ENCODE measurements around the genes DHRS3, PRAMEF25, PRAMEF8 and PRDM2.

- CAGE, long polyA plus RNA: no peak
- RRBS: no CpG with 5 or more reads among the region's 16 CpGs
Observed at GRCh38 chr1:12596439-12597101, 21.4 kb downstream of the DHRS3 start.

DNA sequence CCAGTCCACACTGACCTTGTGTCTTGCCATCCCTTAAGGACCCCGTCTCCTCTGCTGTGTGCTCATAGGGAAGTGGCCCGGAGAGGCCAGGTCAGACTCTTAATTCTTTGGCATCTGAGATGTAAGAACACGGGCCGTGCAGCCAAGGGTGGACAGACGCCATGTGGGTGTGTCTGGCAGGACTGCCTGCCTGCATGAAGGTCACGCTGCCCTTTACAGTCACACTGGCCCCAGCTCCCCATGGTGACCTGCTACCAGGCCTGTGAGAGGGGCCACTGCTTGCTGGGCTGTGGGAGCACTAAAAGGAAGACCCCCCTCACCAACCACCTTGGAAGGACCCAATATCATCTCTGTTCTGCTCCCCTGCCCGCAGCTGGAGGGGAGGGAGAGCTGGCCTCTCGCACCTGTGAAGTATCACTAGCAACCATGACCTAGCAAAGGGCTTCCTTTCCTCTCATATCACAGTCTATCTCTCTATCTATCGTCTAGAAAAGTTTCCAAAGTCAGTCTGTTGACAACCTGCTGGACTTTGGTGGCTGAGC, 17.6 kb downstream of the DHRS3 start:
- CAGE, long polyA plus RNA: no peak
- RRBS: no CpG with 5 or more reads among the region's 9 CpGs

DNA sequence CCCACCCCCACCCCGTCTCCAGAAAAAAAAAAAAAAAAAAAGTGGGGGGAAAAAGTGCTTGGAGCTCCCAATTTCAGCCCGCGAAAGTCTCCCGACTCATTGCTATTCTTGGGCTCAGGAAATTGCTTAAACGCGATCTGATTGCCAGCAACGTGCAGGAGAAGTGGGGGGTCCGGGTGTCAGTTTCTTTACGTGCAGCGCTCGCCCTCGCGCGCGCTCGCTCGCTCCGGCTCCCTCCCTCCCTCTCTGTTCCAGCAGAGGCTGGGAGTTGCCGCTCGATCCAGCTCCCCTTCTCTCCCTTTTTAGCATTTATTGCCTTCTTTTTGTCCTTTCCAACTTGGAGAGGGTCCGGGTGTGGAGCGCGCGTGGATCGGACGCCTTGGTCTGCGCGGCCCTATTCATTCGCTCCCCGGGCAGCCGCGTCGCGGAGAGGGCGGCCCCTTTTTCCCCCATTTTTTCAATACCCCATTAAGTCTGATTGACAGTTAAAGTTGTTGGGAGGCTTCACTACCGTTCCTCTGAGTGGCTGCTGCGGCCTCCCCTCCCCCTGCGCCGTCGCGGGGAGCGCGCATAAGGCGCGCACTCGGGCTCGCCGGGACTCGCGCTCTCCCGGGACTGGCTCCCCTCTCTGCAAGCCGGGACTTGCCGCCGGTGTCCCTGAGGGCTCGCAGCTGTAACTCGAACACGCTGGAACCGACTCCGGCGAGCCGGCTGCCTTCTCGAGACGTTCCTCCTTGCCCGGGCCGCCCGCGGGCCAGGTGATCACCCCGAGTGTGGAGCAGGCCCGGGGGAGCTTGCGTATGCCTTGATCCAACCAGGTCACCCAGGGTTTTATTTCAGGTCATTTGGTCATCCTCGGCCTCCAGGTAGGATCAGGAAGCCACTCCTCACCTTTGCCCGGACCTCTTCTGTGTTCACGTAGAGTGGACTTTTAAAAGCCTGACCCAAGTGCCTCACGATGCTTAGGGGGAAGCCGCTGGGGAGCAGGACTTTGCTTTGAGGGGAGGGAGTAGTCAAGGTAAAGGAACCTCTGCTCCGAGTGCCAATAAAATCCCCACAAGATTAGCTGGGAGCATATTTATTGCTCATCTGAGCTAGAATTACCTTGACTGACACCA, at the start of gene DHRS3:
Gene DHRS3 (minus strand): TSS at position 373 of the 1,118 bp plus-strand sequence.
- CAGE, long polyA plus RNA: no peak
- RRBS: 14% methylated on average over 34 of the region's 76 CpGs

DNA sequence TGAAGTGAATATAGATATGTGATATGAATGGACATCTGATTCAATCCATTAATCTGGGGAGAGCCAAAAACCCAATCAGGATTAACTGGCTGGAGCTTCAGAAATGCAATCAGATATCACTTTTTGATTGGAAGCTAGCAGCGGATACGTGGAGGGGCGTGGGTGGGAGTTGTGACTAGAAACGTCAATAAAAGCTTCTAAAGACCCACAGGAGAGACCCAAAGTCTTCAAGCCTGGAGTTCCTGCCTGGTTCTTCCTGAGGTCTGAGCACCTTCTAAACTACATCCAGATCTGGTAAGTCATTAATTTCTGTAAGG, at the start of gene PRAMEF25:
Gene PRAMEF25 (plus strand): TSS at position 161 of the 317 bp plus-strand sequence.
- CAGE, long polyA plus RNA: no peak
- RRBS: no CpG with 5 or more reads among the region's 4 CpGs

DNA sequence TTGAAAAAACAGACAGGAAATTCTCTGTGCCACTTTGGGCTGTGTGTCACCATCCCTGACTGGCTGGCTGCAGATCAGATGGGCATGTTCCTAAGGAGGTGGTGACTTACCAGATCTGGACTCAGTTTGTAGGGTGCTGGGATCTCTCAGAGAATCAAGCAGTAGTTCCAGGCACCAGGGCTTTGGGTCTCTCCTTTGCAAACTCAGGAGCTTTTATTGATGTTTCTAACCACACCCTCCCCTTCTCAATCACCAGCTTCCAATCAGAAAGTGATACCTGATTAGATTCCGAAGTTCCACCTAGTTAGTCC, at the start of gene PRAMEF8:
Gene PRAMEF8 (minus strand): TSS at position 151 of the 311 bp plus-strand sequence.
- CAGE, long polyA plus RNA: no peak
- RRBS: no CpG with 5 or more reads among the region's 1 CpG

GRCh38 chr1:13665604-13666187, 34.3 kb upstream of the PRDM2 start:
- CAGE, long polyA plus RNA: no peak
- RRBS: no CpG with 5 or more reads among the region's 11 CpGs

DNA sequence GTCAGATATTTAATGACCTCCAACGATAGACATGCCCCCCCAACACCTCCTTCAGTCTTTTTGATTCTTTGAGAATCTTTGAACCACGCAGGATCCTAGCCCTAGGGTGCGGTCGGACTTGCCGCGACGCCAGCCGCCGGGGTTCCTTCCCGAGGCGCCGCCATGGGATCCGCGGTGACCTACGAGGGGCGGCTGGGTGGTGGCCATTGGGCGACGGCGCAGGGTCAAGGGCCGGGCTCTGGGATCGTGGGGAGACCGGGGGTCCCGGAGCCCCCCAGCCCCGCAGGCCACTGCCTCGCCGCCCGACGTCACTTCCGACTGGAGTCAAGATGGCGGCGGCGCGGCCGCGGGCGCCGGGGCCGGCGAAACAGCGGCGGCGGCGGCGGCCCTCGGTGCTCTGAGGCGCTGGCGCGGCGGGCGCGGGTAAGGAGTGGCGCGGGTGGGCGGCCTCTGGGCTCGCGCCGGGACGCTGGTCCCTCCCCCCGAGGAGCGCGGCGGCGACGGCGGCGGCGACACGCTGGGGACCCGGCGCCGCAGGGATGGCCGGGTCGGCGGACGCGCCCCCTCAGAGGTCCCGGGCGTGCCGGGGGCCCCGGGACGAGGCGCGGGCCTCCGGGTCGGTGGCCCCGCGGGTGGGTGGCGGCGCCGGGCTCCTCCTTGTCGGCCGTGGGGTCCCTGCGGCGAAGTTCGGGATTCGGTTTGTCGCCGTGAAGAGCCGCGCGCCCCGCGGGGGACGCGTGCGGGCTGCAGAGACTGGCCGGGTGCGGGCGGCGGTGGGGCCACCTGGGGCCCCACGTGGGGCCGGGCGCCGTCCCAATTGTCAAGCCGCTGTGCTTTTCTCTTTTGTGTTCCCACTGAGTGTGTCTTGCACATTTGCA, at the start of gene PRDM2:
Gene PRDM2 (plus strand): TSS at position 311 of the 878 bp plus-strand sequence.
- CAGE, long polyA plus RNA: no peak
- RRBS: 2% methylated on average over 49 of the region's 115 CpGs

GRCh38 chr1:13792984-13794129, 93.4 kb downstream of the PRDM2 start:
- CAGE, long polyA plus RNA: no peak
- RRBS: no CpG with 5 or more reads among the region's 17 CpGs

DNA sequence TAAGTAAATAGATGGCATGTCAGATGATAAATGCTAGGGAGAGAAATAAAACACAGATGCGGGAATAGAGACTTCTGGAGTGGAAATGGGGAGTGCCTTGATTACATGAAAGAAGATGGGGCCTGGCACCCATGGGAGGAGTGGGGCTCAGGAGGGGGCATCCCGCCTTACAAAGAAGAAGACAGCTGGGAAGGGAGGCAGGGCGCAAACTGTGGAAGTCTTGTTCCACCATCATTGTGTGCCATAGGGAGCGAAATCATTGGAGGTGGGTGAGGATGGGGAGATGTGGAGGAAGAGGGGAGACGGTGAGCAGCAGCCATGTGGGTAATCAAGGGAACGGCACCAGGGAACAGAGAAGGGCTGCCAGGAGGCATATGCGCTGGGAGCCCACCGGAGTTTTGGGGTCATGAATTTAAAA, 100.2 kb downstream of the PRDM2 start:
- CAGE, long polyA plus RNA: no peak
- RRBS: no CpG with 5 or more reads among the region's 8 CpGs

DNA sequence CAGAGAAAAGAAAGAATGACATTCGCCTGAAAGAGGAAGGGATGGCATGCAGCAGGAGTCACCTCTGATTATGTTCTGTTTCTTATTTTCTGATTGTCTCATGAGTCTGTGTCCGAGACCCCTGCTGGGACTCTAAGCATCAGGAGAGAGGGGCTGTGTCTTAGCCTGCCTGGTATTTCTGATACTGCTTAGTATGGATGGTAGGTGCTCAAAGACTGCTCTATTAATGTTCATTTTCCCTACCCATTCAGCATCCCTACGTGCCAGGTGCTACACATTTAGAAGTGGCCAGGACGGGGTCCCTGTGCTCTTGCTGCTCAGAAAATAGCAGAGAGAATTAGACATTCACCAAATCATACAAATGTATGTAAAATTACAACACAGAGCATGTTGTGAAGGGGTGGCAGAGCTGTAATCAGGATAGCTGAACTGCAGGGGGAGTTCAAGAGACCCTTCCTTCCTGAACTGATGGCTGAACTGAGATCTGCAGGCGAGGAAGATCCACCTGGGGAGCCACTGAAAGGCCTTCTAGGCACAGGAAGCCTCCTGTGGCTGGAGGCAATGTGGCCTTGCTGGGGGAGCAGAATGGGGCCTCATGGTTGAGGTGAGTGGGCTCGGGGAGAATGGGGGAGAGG, 216.4 kb downstream of the PRDM2 start:
- CAGE, long polyA plus RNA: no peak
- RRBS: no CpG with 5 or more reads among the region's 6 CpGs

- CAGE, long polyA plus RNA: no peak
- RRBS: no CpG with 5 or more reads among the region's 1 CpG
Observed at GRCh38 chr1:14123267-14123624, 423.3 kb downstream of the PRDM2 start.

DNA sequence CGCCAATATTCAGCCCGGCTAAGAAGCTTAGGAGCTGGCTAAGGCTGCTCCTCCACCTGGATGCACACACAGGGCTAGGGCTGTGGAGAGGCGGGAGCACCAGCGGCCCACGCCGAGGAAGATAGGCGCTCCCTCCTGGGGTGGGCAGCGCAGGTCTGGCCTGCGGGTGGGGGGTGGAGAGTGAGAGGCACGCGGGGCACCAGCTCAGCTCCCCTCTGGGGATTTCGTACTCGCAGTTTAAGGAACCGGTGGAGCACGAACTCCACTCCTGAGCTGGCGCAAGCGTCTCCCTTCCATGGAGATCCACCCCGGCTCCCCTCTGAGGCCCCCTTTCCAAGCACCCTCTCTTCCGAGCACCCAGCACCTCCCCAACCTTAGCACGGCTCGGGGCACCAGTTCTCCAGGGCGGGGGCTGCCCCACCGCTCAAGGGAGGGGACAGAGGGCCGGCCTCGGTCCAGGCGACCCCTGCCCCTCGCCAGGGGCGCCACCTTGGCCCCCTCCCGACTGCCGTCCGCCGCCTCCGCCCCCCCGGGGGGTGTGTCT, 389 bp upstream of the KAZN start:
- CAGE, long polyA plus RNA: no peak
- RRBS: 3% methylated on average over 15 of the region's 34 CpGs

GRCh38 chr1:14765129-14766276, 167.0 kb downstream of the KAZN start:
- CAGE, long polyA plus RNA: no peak
- RRBS: no CpG with 5 or more reads among the region's 12 CpGs

GRCh38 chr1:14895085-14895780, 258.3 kb upstream of the TMEM51 start:
- CAGE, long polyA plus RNA: no peak
- RRBS: no CpG with 5 or more reads among the region's 12 CpGs

DNA sequence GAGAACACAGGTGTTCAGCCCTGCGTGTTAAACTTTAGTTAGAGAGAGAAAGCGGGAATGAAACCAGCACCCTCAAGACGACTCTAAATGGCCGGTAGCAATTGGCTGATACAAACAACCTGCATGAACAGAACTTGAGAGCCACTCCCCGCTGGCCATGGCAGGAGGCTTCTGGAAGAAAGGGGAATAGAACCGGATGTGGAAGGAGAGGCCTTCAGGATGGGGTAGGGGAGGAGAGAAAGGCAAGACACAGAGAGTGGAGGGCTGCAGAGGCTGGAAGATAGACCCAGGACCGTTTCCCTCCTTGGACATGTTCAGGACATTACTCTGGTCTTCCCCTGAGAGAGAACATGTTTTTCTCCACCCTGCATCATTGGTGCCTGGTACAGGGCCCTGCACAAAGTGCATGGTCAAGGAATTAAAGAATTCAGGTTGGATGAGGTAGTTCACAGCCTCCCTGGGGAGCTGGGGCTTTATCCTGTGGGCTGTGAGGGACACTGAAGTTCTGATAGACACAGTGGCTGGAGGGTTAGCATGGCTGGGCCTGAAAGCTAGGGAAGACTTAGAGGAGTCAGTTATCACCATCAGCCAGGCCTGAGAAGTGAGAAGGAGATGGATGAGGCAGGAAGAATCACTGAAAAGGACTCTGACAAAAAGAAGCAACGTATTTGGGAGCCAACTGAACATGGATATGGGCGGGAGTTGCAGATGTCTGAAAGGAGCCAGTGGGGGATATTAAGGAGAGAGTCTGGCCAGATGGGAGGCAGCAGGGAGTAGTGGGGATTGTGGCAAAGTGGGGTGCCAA, 22.9 kb downstream of the TMEM51 start:
- CAGE, long polyA plus RNA: no peak
- RRBS: 93% methylated on average over 1 of the region's 9 CpGs

DNA sequence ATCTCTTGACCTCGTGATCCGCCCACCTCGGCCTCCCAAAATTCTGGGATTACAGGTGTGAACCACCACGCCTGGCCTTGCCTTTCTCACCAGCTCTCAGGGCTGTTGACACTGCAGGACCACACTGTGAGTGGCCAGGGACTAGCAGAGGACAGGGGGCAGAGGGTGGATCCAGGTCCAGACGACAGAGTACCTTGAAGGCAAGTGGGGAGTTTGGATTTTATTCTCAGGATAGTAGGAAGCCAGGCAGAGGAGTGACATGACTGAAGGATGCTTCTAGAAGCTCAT, 30.6 kb downstream of the TMEM51 start:
- CAGE, long polyA plus RNA: no peak
- RRBS: no CpG with 5 or more reads among the region's 5 CpGs

DNA sequence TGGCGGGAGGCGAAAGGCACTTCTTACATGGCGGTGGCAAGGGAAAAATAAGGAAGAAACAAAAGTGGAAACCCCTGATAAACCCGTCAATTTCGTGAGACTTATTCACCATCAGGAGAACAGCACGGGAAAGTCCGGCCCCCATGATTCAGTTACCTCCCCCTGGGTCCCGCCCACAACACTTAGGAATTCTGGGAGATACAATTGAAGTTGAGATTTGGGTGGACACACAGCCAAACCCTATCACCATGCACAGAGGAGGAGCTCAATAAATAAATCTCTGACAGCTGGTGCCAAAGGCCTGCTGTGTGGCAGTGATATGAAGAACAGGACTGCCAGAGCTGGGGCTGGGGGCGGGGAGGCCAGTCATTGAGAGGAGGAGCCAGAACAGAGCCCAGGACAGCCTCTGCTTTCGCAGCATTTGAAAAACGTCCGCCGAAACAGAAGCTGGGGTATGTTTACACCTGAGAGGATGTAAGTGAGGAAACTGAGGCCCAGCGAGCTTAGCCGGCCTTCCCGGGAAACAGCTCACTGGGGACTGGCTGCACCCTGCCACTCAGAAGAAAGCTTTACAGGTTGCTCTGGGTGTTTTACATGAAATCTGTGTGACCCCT, 76.0 kb downstream of the FHAD1 start:
- CAGE, long polyA plus RNA: no peak
- RRBS: no CpG with 5 or more reads among the region's 16 CpGs

- CAGE, long polyA plus RNA: no peak
- RRBS: no CpG with 5 or more reads among the region's 5 CpGs
Observed at GRCh38 chr1:15340305-15340818, 69.3 kb upstream of the EFHD2 start.

DNA sequence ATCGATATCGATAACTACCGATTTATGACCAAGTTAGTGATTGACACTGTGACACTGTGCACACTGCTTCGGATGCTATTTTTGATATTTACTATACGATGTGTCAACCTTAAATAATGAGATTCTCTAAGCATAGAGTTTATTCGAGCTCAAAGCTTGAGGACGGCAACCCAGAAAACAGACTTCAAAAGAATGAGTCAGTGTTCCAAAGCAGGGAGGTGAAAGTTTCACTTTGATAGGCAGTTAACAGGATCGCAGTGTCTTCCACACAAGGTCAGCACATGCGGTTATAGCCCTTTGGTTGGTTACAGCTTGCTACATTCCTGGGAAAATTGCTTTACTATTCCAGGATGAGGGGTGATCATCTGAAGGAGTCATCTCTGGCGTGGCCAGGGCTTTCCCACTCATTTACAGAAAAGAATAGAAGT, 53.6 kb upstream of the EFHD2 start:
- CAGE, long polyA plus RNA: no peak
- RRBS: no CpG with 5 or more reads among the region's 10 CpGs

GRCh38 chr1:15407962-15408250, 1.8 kb upstream of the EFHD2 start:
- CAGE, long polyA plus RNA: no peak
- RRBS: no CpG with 5 or more reads among the region's 4 CpGs

All from osteoblast (primary cell).